GM19240 (cell line): ENCODE measurements around a stretch of chr6.

DNA sequence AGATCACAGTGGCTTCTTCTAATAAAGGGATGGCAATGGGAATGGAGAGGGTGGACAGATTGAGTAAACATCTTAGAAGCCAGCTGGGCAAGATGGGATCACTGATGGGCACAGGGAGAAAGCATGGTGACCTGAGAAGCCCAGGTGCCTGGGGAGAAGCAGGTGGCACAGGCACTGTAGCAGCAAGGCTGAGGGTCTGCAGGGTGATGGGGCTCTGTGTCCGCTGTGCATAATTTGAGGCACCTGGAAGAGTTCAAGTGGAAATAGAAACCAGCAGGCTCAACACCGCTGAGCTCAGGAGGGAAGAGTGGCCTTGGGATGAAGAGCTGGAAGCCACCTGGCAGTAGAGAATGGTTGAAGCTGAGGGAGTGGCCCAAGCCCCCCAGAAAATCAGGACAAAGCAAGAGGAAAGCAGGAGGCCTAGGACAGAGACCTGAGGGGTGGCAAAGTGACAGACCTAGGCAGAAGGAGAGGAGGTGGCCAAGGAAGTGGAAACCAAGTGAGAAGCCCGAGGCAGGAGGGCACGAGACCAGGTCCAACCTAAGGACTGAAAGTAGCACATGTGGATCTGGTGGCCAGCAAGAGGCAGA is 97.5 kb downstream of the SLC22A3 start:
- RRBS = no CpG with 5 or more reads among the region's 4 CpGs

- RRBS = no CpG with 5 or more reads among the region's 2 CpGs
Observed at GRCh38 chr6:160447743-160448507, 99.7 kb downstream of the SLC22A3 start.

DNA sequence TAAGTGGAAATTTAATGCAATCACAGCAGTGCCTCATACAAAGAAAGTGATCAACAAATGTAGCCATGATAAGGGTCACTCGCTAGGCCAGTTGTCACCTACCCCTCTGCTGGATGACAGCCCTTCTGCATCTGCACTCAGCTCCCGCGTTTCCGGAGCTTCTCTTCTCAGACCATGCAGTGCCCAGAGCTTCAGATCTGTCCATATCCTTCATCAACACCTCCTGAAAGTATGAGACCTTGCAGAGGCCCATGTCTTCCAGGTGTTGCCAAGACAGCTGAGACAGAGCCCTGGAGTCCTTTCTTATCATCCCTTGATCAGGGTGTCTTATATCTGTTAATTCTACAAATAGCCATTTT is 142.2 kb downstream of the LPA start:
- RRBS = no CpG with 5 or more reads among the region's 4 CpGs

GRCh38 chr6:160766644-160767850 is 65.0 kb downstream of the PLG start:
- RRBS = 13% methylated on average over 32 of the region's 63 CpGs

DNA sequence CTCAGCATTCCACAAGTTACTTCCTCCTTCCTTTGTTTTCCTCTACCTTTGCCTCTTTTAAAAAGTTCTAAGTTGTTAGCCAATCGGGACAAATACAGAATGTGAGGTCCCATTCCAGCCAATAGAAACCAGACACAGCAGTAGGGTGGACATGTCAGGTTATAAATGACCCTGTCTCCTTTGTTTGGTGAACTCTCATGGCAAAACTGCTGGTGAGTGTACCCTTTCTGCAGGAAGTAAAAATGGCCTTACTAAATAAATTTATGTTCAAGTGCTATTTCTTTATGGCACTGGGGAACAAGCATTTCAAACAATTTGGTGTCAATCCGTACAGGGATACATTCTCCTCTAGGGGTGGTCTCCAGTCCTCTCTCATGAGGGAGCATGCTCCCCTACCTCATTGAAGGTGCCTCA is 86.3 kb downstream of the PLG start:
- RRBS = no CpG with 5 or more reads among the region's 2 CpGs

DNA sequence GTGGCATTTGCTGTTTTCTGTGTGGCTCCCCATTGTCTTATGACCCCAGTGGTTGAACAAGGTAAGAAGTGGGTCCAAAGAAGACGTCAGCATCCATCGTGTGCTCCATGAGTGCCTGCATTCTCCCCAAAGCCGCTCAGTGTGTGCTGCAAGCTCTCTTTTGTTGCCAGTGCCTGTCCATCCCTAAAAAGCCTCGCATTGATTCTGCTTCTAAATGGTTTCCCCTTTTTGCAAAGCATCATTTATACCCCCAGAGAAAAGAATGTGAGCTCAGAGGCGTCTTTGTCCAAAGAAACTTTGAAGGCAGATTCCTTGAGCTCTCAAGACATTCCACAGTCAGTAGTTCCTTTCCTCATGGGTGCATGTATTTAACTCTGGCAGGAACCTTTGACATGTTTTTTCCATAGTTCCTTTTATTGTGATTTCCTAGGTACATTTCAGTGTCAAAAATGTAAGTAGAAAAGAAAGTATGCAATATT is 38.6 kb upstream of the MAP3K4 start:
- RRBS = no CpG with 5 or more reads among the region's 5 CpGs

DNA sequence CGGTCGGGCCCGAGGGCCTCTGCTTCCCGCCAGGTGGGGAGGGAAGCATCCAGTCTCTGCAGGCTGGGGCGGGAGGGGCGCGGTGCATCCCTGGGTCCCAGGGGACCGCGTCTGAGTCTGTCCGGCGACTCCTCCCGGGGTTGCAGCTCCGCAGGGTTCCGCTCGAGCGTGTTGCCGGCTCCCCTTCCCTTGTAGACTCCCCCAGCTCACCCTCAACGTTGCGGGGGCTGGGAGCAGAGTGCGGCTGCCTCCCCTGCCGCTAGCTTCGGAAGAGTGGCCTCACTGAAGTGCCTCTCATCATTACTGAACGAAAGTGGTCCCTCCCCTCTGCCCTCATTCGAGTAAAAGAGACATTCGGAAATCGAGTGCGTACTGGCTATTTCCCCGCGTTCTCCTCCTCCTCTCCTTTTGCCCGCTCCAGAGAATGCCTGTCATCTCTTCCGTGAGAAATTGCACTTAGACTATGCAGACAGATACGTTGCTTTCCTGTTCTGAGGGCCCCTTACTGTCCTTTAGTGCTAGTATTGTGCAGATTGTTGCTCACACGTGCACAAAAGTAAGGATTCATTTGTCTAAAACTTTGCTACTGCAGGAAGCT is 674 bp downstream of the MAP3K4 start:
- RRBS = 3% methylated on average over 6 of the region's 33 CpGs

DNA sequence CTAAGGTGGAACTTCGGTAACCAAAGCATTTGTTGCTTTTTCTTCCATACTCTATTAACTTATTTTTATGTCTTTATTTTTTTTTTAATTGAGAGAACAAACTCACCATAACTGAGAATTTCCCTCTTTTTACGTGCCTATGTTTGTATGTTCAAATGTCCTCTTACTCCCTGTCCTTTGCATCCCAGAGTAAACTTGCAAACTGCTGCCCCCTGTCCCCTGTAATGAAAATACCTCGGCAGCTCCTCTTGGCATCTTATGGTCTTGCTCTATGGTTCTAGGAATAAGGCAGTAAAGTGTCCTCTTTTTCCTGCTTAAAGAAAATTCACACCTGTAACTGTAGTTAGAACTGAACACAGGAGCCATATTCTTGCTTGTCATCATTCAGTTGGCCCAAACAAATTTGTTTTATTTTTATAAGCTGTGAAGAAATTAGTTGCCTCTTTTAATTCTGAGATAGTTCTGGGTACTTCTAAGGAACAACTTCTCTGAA is 1.2 kb downstream of the MAP3K4 start:
- RRBS = no CpG with 5 or more reads among the region's 3 CpGs

DNA sequence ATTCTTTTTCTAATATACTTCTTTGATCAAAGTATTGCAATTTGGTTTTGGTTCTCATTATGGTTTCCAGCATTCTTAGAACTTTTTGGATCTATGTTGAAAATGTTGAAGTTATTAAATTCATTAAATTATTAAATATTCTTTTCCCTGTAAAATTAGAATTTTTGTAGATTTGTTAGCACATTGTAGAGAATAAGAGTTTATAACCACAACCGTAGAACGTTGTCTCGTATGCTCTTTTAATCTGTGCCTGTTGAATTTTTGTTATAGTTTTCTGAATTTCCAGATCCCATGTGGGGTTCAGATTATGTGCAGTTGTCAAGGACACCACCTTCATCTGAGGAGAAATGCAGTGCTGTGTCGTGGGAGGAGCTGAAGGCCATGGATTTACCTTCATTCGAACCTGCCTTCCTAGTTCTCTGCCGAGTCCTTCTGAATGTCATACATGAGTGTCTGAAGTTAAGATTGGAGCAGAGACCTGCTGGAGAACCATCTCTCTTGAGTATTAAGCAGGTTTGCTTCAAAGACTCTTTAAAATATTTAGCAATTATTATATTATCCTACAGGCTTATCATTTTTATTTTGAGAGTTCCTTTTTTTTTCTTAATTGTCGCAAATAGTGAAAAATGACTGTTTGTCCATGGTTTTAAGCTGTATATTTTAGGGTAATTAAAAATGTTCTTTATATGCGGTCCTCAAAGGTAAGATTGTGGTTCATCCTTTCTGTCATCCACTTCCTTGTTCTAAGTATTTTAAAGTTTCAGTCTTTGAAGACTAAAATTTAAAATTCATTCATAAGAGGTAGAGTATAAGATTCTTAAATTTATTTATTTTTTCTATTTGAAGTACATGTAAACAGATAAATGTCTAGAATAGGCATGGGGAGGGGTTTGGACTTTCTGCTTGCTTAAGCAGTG is 79.0 kb downstream of the MAP3K4 start:
- RRBS = no CpG with 5 or more reads among the region's 8 CpGs

DNA sequence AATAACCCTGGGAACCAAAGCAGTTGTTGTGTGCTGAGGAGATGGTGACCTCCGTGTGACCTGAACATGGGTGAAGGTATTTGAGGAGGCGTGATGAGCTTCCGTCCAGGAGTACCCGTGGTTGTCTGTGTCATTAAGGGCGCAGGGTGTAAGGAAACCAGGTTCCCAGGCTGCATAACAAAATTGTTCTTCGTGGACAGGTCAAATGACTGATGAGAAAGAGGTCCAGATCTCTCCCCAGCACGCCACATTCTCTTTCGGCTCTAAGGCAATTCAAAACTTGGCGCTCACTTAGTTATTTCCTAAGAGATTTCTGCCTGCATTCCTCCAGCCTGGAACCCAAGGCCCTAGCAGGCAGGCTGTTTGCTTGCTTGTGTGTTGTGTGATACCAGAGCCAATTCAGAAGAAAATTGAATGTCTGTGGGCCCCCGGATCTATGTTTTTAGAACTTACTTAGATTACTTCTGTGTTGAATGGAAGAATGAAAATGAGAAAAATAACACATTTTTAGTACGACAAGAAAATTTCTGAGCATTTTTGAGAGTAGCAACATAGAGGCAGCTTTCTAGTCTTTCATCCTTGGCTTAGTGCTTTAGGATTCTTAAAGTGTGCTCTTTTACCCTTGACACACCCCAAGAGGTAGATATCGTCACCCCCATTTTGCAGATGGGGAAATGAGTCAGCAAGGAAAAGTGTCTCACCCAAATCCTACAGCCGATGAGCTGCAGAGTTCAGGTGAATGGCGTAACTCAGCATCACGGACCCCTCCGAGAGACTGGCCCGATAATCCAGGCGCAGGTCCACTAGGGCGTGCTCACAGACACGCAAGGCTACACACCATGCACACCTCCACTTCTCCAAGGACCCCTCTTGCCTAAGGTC is 139.7 kb downstream of the AGPAT4 start:
- RRBS = no CpG with 5 or more reads among the region's 20 CpGs

DNA sequence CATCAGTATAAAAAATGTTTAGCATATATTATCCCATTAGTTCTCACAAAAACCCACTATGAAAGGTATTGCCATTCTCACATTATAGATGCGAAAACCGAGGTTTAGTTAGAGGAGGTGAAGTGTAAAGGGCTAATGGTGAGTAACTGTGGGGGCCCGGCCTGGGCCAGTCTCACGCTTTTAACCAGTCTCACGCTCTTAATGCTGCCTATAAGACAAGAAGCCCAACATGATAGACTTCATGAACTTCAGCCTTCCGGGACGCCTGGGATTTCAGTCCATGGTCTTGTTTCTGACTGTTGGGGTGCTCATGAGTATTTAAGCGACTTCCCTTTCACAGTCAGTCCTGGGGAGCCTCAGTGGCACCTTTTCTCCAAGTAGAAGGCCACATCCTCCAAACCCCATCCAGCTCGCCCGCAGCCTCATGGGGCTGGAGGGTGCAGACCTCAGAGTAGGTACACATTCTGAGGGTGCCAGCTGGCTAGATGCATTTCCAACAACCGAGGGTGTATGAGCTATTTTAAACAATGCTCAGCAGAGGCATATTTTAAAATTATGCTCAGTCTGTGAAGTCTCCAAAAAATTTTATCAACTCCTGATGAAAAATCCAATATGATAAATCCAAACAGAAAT is 31.7 kb downstream of the AGPAT4 start:
- RRBS = 86% methylated on average over 3 of the region's 11 CpGs

- RRBS = no CpG with 5 or more reads among the region's 14 CpGs
Observed at GRCh38 chr6:161369174-161369711, 95.4 kb upstream of the AGPAT4 start.

DNA sequence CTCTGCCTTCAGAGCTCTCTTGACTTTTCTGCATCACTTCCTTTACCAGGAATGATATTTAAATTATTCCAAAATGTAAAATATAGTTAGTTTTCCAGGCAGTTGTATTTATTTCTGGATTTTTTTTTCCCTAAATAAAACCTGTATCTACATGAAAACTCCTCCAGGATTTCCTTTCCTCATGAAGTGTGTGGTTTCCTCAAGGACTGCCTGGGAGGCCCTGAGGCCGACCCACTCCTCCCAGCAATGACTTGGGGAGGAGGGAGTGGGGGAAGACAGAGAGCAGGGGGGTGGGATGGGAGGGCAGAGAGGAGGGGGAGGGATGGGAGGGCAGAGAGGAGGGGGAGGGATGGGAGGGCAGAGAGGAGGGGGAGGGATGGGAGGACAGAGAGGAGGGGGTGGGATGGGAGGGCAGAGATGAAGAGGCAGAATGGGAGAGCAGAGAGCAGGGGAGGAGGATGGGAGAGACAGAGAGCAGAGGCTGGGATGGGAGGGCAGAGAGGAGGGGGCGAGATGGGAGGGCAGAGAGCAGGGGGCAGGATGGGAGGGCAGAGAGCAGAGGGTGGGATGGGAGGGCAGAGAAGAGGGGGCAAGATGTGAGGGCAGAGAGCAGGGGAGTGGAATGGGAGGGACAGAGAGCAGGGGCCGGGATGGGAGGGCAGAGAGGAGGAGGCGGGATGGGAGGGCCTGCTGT is 161.9 kb upstream of the AGPAT4 start:
- RRBS = no CpG with 5 or more reads among the region's 4 CpGs

GRCh38 chr6:162055274-162055914 is 672.2 kb downstream of the PRKN start:
- RRBS = no CpG with 5 or more reads among the region's 10 CpGs

DNA sequence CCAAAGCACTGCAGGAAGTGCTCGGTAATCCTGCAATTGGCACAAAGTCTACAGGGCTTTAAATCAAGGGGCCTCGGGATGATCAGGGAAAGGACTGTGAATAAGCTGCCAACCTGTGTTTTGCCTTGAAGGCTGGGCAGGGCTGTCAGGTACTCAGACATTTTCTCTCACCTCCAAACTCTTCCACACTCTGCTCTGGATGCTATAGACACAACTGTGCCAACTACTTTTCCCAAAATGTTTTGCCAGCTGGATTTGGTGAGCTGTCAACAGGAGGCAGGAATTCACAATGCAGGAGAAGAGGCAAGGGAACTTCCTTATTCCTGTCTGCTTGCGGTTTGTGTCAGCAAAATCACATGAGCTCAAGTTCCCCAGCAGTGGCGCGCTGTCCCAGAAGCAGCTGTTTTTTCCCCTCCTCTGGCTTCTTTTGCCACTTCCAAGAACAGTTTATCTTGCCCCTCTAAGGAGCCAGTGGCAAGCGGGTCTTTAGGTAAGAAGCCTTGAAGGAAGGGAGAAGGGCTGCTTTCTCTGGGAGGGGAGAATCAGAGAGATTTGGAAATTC is 608.3 kb downstream of the PRKN start:
- RRBS = no CpG with 5 or more reads among the region's 6 CpGs

- RRBS = no CpG with 5 or more reads among the region's 3 CpGs
Observed at GRCh38 chr6:162660441-162660906, 67.1 kb downstream of the PRKN start.

DNA sequence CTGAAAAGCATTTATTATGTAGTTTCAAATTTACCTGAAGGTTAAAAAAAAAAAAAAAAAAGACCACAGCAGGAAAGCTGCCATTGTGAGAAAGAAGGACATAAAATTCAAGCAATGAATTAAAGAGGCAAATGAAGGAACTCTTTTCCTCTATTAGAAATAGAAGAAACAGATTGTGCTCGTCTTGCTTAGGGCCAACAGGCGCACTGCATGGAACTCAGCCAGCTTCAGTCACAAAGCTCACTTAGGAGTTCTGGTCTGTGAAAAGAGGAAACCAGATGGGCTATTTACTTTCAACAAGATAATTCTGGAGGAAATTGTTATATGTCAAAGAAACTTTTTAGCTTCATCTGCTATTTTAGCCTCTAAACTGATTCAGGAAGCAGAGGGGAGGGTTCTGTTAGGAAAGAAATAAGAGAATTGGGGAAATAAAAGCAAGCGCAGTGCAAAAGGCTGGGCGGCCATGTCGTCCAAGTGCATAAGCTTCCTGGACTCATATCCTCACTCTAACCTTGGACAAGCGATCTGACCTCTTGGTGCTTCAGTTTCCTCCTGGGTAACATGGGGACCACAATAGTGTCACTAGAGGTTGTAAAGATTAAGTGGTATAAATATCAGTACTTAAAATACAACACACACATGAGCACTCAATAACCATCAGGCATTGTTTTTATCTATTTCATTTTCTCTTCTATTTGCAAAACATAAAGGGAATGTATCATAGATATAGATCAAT is 21.3 kb downstream of the PRKN start:
- RRBS = no CpG with 5 or more reads among the region's 6 CpGs

- RRBS = no CpG with 5 or more reads among the region's 3 CpGs
Observed at GRCh38 chr6:163209141-163209508, 205.4 kb upstream of the QKI start.

DNA sequence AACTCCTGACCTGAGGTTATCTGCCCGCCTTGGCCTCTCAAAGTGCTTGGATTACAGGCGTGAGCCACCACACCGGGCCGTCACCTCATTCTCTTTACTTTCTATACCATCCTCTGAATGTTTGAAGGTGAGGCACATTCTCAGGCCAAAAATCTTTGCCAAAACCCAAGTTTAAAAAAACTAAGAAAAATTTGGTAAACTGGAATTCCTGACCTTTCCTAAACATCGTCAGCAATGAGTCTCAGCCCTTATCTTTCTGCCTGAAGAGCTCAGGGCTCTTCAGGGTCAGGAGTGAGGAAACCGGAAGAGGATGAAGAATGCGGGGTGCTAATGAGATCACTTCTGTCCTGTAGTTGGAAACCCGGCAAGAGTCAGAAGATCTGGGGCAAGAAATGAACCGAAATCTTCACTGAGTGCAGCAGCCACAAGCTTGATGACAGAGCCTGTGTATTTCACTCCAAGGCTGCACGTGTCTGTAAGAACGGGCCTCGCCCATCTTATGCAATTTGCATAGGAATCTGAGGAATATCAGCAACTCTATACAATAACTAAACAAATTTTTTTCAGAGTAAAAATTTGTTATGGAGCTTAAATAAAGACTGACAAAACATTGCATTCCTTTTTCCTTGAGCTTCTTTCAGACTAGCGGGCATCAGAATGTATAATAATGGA is 60.5 kb upstream of the QKI start:
- RRBS = 90% methylated on average over 3 of the region's 13 CpGs